SJSA1 (cell line): ENCODE measurements around the gene KNSTRN.

DNA sequence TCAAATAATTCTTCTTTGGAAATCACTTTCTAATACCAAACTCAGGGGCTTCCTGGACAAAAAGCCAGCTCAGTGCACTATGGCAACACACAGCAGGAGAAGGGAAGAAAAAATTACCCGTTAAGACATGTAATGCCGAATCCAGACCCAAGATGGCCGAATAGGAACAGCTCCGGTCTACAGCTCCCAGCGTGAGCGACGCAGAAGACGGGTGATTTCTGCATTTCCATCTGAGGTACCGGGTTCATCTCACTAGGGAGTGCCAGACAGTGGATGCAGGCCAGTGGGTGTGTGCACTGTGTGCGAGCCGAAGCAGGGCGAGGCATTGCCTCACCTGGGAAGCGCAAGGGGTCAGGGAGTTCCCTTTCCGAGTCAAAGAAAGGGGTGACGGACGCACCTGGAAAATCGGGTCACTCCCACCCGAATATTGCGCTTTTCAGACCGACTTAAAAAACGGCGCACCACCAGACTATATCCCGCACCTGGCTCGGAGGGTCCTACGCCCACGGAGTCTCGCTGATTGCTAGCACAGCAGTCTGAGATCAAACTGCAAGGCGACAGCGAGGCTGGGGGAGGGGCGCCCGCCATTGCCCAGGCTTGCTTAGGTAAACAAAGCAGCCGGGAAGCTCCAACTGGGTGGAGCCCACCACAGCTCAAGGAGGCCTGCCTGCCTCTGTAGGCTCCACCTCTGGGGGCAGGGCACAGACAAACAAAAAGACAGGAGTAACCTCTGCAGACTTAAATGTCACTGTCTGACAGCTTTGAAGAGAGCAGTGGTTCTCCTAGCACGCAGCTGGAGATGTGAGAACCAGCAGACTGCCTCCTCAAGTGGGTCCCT lies 160.2 kb upstream of the THBS1 start:
- RAMPAGE, long total RNA: no peak

DNA sequence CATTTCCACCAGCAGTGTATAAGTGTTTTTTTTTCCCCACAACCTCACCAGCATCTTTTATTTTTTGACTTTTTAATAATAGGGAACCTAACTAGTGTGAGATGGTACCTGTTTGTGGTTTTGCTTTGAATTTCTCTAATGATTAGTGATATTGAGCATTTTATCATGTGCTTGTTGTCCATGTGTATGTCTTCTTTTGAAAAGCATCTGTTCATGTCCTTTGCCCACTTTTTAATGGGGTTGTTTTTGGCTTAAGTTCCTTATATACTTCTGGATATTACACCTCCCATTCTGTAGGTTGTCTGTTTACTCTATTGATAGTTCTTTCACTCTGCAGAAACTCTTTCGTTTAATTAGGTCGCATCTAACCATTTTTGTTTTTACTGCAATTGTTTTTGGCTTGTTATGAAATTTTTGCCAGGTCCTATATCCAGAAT lies 122.3 kb upstream of the THBS1 start:
- RAMPAGE, long total RNA: no peak

- RAMPAGE, long total RNA: no peak
Observed at GRCh38 chr15:39587202-39587641, 6.3 kb downstream of the THBS1 start.

DNA sequence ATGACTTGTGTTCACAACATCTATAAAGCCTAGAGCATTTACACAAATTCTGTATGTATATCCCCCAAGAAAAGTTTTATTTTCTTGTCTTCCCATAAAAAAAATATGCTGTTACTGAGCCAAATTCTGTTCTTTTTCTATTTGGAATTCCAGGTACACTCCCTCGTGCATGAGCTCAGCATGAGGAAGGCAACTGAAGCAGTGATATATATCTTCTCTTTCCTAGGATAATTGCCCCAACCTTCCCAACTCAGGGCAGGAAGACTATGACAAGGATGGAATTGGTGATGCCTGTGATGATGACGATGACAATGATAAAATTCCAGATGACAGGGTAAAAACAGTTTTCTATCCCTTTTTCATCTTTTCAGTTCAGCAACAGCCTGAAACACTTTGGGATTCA lies 9.4 kb downstream of the THBS1 start:
- RAMPAGE, long total RNA: no peak

GRCh38 chr15:39599383-39599782 lies 18.5 kb downstream of the THBS1 start:
- RAMPAGE, long total RNA: no peak

DNA sequence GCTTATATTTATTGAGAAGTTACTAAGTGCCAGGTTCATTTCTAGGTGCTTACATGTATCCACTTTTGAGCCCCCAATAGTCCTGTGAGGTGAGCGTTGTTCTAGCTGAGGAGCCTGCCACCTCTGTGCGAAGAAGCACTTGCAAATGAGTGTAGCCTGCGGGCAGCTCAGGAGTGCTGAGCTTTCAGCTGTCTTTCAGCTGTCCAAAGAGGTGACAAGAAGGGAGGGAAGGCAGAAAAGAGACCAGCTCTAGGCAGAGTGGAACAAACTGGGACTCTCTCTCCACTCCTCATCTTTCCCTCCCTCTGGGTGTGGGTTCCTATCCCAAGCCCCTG lies 6.6 kb upstream of the SRP14 start:
- RAMPAGE, long total RNA: no peak

- RAMPAGE, long total RNA: no peak
Observed at GRCh38 chr15:40060386-40060924, 21.5 kb upstream of the SRP14 start.

DNA sequence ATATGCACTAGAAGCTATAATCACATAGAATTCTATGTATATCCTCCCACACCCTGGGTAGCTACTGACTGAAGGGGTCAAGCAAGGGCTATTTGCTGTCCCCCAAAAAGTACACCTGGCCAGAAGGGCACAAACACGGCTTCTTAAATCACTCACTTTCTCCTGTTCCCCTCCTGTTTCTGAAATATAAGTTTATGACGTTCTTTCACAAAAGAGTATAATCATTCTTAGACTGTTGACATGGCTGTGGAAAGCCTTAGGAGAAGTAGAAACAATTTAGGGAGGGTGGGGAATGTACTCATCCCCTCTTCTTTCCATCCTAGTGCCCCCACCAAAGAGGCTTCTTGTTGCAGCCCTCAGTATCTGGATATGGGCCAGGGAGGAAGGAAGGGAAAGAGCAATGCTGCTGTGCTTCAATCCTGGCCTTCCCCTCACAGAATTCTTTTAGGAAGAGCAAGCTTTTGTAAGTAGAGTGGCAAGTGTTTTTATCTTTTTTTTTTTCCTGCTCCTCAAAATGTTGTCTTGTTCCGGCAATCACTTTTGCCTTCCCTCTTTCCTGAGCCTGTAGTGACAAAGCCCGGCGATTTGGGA lies 1.6 kb downstream of the INAFM2 start:
- RAMPAGE, long total RNA: no peak

DNA sequence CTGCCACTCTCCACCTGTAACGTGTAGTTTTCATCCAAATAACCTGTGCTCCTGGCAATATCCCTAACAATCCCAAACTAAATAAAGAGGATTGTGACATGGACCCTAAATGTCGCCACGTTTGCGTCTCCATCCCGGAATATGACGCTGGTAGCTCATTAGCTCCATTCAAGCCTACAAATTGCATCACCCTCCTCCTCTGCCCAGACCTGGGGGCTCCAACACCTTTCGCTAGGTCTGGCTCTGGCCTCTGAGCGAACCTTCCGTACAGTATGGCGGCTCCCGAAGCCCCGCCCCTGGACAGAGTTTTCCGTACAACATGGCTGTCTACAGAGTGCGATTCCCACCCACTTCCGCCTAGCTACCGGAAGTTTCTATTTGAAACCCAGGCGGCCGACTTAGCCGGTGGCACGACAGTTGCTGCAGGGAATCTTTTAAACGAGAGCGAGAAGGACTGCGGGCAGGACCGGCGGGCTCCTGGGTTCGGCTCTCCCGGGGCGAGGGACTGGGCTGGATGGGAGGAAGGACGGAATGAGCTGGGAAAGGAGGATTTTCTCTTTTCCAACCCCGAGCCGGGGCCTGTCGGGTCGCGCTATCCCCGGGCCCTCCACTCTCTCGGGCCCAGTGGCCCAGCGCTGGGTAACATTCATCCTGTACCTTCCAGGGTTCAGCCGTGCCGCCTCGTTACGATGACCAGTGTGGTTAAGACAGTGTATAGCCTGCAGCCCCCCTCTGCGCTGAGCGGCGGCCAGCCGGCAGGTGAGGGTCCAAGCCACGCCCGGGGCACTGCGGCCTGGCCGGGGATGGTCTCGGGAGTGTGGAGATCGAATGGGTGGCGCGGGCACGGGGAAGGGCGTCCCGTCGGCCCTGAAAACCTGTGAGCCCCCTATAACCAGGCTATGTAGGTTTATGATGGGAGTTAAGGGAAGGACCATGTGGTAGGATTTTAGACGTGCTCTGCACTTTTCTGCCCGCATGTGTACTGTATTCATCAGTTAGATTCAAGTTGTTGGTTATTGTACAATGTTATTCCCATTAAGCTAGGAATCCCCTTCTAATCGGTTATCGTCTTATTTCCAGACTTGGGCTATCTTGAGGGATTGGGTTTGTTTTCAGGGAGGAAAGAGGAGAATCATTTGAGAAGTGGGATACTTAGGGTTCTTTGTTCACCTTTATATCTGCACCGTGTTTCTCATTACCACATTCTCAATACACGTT lies at the start of gene KNSTRN:
Gene KNSTRN, plus strand, starts transcription at position 158 of the 1,218 bp plus-strand sequence.
- RAMPAGE, long total RNA: start-site peak on the plus strand centred at position 421 of the sequence, 53 bp wide, 1,705 and 831 reads in 2 replicates

DNA sequence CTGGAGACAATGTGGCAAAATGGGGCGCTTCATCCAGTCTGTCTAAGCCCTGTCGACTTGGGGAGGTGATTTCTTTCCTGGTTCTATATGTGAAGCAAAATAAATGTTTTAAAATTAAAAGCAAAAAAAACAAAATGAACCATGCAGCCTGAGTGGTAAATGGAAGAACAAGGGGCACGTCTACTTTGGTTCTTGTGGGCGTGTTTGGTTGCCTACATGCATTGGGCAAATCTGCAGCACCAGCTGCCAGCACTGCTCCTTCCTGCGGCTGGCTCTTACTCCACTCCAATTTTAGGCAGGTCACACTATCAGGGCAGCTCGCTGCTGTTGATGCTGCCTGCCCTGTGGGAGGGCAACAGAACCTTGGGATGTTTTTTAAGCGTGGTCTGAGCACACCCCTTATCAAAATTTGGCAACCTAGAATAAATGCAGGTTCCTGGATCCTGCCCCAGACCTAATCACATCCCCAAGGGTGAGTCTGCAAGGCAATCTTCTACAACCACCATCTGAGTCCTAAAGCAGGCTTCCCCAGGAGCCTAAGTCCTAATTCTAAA lies 15.7 kb downstream of the IVD start:
- RAMPAGE, long total RNA: no peak

GRCh38 chr15:40691574-40692163 lies 3.3 kb upstream of the RAD51 start:
- RAMPAGE, long total RNA: no peak

- RAMPAGE, long total RNA: no peak
Observed at GRCh38 chr15:40744209-40744599, 10.8 kb downstream of the RMDN3 start.

GRCh38 chr15:40855725-40856155 lies 11.9 kb downstream of the SPINT1 start:
- RAMPAGE, long total RNA: no peak

GRCh38 chr15:40857607-40858096 lies 13.8 kb downstream of the SPINT1 start:
- RAMPAGE, long total RNA: no peak

DNA sequence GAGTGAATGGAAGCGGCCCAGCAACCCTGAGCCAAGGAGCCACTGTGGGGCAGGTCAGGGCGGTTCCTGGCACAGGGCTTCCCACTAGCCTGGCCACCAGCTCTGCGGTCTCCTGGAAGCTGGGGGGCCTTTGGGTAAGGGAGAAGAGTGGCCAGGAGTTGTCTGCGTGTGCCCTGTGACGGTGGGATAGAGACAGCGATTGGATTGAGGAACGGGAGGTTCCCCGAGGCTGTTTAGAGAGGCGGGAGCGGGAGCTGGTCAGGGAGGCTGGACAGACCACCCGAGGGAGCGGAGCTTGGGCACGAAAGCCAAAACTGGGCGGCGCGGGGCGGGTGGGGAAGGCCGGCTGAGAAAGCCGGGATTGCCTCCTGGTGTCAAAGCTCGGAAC lies 363 bp upstream of the VPS18 start:
- RAMPAGE, long total RNA: no peak

DNA sequence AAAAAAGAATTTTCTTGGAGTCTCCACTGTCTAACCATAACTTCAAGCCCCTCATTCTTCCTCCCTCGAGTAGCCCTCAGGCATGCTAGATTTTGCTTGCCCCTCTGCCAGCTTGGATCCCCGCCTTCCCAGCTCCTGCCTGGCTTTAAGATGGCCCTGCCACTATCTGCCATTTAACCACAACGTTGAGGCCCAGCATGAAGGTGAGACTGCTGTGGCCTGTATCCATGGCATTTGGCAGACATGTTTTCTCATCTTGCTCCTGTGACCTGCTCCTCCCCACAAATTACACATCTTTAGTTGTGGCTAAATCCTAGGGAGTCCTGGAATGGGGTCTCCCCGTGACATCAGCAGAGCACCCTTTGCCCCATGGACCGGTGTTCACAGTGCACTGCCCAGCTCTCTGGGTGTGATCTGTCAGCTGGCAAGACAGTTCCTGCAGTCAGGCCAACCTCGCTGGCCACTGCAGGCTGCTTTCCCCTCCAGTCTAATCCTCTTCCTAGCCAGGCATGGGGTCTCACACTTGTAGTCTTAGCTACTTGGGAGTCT lies 10.4 kb downstream of the VPS18 start:
- RAMPAGE, long total RNA: no peak

DNA sequence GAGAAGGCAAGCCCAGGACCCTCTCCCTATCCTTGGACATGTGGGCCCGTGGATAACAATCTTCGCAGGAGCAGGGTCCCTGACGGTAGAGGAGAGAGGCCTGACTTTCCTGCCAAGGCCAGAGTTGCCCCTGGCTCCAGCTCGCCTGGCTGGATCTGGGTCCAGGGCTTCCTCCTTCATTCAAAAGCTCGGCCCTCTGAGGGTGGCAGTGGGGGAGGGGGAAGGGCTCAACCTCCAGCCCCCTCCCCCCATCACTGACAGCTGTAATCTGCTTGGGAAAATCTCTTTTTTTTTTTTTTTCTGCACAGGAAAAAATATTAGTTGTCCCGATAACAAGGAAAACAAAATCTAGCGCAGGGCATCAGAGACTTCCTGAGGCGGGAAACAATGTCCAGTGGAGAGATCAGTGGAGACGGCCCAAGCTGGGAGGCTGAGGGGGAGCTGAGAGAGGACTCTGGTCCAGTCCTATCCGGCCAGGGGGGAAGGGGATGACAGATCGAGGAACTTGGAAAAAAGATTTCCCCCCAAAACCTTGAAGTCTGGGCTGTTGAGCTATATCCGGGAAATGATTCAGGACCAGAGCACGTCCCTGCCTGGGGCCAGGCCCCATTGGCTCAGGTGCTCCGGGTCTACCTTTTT lies 14.1 kb upstream of the DLL4 start:
- RAMPAGE, long total RNA: no peak

DNA sequence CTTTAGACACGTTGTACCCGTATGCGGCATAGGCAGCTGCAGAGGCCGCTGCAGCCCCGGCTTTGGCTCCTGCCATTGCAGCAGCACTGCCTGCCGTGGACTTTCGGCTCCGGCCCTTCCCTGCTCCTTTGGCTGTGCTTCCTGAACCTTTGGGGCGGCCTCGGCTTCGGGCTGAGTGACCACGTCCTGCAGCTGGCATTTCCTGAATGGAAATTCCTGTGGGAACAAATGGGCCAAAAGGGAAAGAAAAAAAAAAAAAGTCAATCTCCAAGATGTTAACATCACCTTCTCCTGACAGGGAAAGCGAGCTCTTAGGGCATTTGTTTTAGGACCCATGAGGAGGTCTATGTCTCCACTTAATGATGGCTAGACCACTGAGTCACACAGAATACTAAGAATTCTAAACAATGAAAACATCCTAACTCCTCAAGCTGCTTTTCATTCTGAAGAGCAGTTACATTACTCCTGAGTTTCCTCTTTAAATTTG lies 29.6 kb downstream of the CHAC1 start:
- RAMPAGE, long total RNA: no peak

- RAMPAGE, long total RNA: no peak
Observed at GRCh38 chr15:41333059-41333659, 478 bp downstream of the NUSAP1 start.

- RAMPAGE, long total RNA: no peak
Observed at GRCh38 chr15:41349907-41350842, 17.5 kb downstream of the NUSAP1 start.